PFSK-1 (cell line): ENCODE measurements around a stretch of chr22.

- RRBS: 82% methylated on average over 2 of the region's 10 CpGs
Observed at GRCh38 chr22:46114428-46115029, 35.8 kb upstream of the PPARA start.

- RRBS: 21% methylated on average over 6 of the region's 23 CpGs
Observed at GRCh38 chr22:46122483-46122851, 27.9 kb upstream of the PPARA start.

DNA sequence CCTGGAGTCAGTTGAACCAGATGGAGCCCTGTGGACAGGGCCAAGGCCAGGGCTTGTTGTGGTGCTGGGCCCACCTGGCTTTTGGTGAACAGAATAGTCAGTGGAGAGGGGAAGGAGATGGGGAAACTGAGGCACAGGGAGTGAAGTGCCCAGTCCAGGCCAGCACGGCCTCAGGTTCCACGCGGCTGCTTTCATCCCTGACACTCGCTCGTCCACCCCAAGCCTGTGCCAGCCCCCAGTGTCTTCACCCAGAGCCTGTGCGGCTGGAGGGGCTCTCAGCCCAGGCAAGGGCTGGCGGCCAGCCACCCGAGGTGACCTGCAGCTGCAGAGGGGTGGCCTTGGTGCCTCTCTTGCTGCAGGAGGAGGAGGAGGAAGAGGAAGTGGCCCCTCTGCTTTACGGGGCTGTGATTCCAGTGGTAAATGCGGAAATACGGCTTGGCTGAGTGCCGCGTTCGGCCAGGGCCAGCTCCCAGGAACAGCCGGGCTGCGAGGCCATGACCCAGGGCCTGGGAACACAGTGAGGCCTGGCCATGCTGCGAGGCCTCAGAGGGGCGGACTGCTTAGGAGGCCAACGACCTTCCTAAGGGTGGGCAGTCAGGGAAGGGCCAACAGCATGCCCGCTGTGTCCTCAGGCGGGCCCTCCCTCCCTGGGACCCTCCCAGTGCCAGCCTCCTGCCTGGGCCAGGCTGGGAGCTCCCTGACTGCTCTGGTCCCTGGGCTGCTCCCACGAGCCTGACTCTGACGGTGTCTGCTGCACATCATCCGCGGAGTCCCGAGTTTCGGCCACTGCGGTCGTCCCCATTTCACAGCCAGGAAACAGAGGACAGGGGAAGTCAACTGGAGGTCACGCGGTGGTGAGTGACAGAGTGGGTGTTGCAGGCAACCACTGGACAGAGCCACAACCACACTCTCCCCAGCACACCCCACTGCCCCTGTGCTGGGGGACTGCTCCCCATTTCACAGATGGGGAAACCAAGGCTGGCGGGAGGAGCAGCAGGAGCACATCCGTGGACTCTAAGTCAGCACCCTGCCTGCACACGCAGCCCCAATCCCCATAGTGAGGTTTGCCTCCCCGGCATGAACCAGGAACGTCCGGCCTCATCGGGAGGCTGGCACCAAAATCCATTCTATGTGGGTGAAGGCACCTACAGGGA is 20.8 kb upstream of the PPARA start:
- RRBS: no CpG with 5 or more reads among the region's 38 CpGs

DNA sequence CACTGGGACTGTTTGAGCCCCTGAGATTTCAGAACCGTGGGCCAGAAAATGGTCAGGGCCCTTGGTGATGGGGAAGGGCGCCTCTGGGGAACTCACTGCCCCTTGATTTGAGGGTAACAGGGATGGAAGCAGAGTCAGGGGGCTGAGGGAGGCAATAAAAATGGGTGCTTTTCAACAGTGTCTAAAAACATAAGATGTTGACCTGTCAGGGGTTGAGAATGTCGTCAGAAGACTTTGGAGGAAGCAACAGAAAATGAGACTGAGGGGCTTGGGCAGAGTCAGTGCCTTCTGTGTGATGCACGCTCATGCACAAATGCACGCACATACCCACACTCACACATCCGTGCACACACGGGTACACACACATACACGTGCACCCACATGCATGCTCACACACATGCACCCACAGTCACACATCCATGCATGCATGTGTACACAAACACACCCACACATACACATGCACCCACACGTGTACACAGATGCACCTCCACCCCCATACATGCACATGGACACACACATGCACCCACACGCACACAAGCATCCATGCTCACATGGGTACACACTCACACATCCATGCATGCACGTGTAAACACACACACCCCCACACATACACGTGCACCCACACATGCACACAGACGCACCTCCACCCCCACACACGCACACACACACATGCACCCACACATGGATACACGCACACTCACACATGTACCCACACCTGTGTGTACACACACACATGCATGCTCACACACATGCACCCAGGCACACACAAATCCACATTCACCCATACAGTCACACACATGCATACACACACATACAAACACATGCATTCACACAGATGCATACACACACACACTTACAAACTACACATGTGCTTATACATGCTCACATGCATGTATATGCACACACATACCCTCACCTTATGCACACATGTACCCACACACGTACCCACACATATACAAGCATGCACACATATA is 24.6 kb downstream of the CDPF1 start:
- RRBS: no CpG with 5 or more reads among the region's 16 CpGs

DNA sequence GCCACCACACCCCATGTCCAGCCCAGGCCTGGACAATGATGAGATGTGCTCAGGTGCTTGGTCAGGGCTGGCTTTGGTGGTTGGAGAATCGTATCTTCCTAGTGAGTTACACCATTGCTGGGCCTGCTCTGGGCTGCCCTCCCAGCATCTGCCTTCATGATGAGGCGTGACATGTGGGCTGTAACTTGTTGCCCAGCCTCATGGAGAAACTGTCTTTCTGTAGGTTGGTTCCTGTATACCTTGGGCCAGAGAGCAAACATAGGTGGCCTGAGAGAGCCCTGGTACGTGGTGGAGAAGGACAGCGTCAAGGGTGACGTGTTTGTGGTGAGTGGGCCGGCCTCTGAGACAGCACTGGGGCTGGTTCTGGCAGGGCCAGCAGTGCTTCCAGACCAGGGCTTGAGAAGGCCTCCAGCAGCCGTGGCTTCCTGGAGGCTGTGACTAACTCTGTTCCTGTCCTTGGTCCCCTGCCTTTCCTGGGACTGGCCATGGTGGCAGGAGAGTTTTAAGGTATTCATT is 18.1 kb downstream of the TRMU start:
- RRBS: no CpG with 5 or more reads among the region's 7 CpGs

DNA sequence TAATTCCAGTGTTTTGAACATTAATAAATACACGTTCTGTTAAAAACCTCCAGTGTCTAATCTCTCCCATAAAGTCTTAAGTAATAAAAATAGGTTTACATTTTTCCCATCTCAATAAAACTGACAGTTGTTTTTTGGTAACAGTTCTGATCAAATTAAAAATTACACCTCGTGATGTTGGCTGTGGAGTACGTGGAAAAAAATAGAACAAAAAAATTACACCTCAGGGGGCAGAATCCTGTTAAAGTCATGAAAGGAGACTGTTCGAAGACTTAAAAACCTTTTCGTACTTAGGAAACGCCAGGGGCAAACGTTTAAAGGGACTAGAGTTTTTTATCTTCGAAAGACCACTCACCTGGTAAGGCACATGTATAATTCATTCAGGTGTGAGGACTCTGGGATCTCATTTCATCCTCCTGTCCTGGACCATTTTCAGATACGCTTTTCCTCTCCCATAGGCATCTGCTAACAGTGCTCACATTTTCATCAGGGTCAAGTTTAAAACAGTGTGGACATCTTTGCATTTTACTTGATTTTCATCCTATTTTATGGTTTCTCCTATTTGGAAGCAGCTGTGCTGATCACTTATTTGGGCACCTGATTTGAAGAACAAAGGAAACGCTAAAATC is 25.8 kb downstream of the TRMU start:
- RRBS: no CpG with 5 or more reads among the region's 10 CpGs

DNA sequence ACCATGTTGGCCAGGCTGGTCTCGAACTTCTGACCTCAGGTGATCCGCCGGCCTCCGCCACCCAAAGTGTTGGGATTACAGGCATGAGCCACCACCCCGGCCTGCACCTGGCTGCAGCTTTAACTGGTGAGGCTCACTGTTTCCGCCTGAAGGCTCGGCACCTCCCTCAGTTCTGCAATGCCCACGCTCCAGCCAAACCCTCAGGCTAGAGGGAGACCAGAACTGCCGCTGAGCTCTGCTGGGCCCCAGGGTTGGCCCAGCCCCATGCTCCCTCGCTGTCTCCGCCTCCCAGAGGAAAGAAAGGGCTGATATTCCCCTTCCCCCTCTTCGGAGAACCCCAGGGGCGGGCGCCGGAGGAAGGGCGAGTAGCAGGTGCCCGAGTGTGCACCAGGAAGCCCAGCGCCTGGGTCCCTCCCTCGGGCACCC is 73.0 kb downstream of the TRMU start:
- RRBS: no CpG with 5 or more reads among the region's 19 CpGs

- RRBS: 30% methylated on average over 1 of the region's 10 CpGs
Observed at GRCh38 chr22:46443700-46444119, 93.7 kb downstream of the CELSR1 start.

GRCh38 chr22:46514455-46515211 is 22.8 kb downstream of the CELSR1 start:
- RRBS: no CpG with 5 or more reads among the region's 17 CpGs

- RRBS: 64% methylated on average over 3 of the region's 16 CpGs
Observed at GRCh38 chr22:46541958-46542566, 4.6 kb upstream of the CELSR1 start.

- RRBS: 73% methylated on average over 5 of the region's 17 CpGs
Observed at GRCh38 chr22:46547185-46547798, 9.9 kb upstream of the CELSR1 start.

DNA sequence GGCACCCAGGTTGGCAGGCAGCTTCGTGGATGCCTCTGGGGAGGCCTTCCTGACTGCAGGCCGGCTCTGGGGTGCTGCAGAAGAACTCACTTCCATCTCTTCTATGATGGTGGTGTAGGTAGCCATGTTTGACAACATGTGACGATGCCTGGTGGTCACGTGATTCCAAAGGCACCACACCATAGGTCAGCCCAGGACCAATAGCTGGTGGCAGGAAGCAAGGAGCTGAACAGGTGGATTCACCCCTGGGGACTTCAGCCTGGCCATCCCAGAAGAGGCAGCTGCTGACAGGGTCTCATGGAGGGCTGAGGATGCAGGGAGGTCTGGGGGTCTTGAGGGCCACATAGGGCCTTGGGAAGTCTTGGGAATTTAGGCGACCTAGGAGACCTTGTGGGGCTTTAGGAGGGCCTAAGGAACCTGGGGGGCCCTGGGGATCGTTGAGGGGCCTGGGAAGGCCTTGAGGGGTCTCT is 24.2 kb upstream of the CELSR1 start:
- RRBS: no CpG with 5 or more reads among the region's 6 CpGs

DNA sequence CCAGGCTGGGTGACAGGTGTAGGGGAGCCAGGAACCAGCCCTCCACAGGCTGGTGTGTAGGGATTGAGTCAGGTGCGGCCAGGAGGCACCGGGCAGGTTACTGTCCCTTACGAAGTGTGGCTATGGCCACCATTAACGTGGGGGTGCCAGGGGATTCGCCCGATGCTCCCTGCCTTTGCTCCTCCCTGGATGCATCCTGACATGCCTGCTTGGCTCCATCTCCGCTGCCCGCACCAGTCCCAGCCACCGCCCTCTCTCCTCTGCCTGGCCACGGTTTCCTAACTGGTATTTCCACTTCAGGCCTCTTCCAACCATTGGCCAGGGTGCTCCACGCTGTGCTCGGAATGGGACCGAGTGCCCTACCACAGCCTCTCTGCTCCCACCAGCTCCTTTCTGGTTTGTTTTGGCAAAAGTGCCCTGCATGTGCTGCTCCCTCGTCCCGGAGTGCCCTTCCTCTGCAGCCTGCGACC is 12.8 kb upstream of the GRAMD4 start:
- RRBS: 98% methylated on average over 2 of the region's 16 CpGs

GRCh38 chr22:46661209-46662041 is 41.2 kb downstream of the GRAMD4 start:
- RRBS: no CpG with 5 or more reads among the region's 28 CpGs

DNA sequence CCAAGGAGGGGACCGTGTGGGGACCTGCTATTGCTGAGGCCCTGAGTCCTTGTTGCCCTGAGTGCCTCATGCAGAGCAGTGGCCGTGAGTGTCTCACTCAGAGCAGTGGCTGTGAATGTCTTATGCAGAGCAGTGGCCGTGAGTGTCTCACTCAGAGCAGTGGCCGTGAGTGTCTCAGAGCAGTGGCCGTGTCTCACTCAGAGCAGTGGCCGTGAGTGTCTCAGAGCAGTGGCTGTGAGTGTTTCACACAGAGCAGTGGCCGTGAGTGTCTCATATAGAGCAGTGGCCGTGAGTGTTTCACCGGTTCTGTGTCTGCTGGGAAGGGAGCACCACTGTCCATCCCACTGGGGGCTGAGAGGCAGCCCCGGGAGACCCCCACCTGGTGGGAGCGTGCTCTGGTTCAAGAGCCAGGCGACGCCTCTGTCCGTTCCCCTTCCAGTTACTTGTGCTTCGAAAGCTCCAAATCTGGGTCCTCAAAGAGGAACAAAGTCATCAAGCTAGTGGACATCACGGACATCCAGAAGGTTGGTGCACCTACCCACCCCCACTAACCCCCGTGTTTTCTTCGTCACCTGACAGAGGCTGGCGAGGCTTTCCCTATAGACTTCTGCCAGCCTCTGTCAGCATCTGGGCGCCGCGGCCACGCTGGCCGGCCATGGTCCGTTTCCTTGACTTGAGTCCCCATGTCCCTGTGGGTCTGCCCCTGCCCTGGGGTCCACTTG is 55.0 kb downstream of the GRAMD4 start:
- RRBS: 79% methylated on average over 2 of the region's 25 CpGs

DNA sequence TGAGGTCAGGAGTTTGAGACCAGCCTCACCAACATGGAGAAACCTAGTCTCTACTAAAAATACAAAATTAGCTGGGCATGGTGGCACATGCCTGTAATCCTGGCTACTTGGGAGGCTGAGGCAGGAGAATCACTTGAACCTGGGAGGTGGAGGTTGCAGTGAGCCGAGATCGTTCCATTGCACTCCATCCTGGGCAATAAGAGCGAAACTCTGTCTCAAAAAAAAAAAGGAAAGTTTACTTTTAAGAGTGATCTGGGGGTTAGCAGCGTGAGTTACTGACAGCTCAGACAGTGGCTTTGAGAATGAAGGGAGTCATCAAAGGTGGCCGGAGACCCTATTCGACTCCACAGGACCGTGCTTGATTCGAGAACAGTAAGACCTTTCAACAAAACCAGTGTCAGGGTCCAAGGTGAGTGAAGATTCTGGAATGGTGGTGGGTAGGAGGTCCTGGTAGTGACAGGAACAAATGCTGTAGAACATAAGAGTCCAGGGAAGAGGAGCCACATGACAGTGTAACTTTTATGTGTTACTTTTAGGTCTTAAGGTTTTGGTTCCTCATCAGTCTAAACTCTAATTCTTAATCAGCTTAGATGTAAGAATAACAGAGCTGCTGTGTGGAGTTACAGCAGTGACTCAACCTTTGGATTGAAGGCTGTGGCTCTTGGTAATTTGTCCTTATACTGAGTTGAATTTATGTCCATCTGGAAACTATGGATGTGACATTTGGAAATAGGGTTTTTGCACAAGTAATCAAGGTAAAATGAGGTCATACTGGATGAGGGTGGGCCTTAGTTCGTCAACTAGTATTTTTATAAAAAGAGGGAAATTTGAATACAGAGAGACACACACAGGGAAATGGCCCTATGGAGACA is 1.7 kb downstream of the TBC1D22A start:
- RRBS: no CpG with 5 or more reads among the region's 9 CpGs

DNA sequence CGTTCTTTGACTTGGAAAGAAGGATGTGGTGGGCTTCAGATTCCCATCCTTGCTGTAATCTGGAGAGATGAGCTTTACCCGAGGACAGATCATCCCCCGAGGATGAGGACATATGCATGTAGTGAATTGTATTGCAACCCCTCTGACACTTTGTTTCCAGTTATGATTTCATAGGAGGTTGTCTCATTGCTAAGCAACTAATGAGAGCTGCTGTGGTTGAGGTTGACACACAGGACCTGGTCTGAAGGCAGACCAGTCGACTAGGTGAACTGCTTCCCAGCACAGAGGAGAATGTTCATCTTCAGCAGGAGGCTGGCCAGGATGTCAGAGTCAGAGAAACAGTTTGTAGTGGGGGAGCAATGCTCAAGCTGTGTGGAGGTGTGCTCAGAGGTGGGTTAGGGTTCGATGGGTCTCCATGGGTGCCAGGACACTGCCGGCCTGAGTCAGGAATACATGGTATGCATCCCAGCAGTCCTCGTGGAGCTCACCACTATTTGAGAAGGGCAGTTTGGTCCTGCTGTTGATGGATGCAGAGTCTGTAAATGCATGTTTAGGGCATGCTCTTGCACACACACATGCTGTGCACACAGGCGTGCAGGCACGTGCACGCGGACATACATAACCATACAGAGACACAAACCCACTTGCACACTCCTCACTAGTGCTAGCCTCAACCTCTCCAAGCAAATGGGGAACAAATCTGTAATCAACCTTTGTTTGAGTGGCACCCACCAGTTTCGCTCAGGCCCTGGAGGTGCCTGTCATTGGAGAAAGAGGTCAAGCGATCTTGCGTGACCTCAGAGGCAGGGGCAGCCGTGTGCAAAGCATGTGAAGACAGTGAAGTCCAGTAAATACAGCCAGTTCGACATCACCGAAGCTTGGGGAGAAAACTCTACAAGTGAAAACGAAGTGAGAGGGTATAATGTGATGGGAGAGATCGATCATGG is 153.8 kb downstream of the TBC1D22A start:
- RRBS: no CpG with 5 or more reads among the region's 19 CpGs

GRCh38 chr22:46916892-46917872 is 154.7 kb downstream of the TBC1D22A start:
- RRBS: no CpG with 5 or more reads among the region's 26 CpGs

DNA sequence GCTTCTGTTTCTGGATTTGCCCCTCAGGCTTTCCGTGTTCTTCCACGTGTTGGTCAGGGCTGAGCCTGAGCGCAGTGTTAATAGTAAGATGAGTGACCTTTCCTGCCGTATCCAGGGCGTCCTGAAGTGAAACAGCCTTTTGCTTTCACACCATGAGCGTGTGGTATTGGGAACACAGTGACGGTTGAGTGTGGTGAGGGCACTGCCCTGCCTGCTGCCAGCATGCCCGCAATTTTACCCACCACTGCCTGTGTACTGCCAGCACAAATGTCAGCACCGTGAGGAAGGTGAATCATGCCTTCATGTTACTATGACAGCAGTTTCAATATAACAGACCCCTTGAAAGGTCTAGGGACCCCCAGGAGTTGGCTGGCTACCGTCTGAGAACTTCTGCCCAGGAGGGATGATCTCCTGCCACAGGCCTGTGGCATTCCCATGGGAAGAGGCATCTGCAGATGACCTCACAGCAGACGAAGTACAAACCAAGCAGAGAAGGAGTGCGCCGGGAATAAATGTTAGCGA is 217.1 kb downstream of the TBC1D22A start:
- RRBS: no CpG with 5 or more reads among the region's 14 CpGs

- RRBS: 61% methylated on average over 9 of the region's 43 CpGs
Observed at GRCh38 chr22:47198892-47199794, 436.7 kb downstream of the TBC1D22A start.